ENCODE data around the genes CSNK2A3 and DKK3.

- PRO-cap, result no peak
- RAMPAGE, long total RNA, 5 experiments, result no peak in any of the 5 experiments
- RRBS, result no CpG with 5 or more reads among the region's 7 CpGs
These were observed 74.2 kb upstream of the ZBED5 start for GRCh38 chr11:10932050-10932556.

DNA sequence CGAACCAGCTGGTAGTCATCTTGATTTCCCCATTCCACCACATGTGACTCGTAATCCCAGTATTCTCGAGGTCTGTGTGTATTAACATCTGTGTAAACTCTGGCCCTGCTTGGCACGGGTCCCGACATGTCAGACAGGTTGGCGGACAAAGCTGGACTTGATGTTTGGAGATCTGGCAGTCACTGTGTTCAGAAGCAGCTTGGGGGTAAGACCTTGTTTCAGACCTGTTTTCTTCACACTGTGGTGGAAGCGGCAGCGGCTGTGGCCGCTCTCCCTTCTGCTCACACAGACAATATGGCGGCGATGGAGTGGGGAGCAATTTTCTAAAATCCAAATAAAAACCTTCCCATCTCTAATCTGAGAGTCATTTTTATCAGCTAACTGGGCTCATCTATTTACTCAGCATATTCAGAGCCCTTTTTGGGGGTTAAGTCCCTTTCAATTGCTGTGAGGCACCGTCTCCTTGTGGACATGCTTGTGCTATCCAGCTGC, at the start of gene CSNK2A3:
Gene CSNK2A3 (minus strand): TSS at position 259 of the 492 bp plus-strand sequence.
- PRO-cap, result no peak
- RAMPAGE, long total RNA, 5 experiments, result no peak in any of the 5 experiments
- RRBS, result no CpG with 5 or more reads among the region's 12 CpGs

- PRO-cap, result no peak
- RAMPAGE, long total RNA, 5 experiments, result no peak in any of the 5 experiments
- RRBS, result no CpG with 5 or more reads among the region's 17 CpGs
These were observed 54.3 kb upstream of the CSNK2A3 start for GRCh38 chr11:11406966-11408116.

GRCh38 chr11:11461383-11461931, 108.4 kb upstream of the CSNK2A3 start:
- PRO-cap, result no peak
- RAMPAGE, long total RNA, 5 experiments, result no peak in any of the 5 experiments
- RRBS, result no CpG with 5 or more reads among the region's 10 CpGs

GRCh38 chr11:11916798-11917790, 75.3 kb downstream of the USP47 start:
- PRO-cap, result no peak
- RAMPAGE, long total RNA, 5 experiments, result start-site peak on the plus strand in 1 of 5 experiments, at chr11:11917010-11917105 at its widest, 13 reads per replicate
- RRBS, result no CpG with 5 or more reads among the region's 3 CpGs

DNA sequence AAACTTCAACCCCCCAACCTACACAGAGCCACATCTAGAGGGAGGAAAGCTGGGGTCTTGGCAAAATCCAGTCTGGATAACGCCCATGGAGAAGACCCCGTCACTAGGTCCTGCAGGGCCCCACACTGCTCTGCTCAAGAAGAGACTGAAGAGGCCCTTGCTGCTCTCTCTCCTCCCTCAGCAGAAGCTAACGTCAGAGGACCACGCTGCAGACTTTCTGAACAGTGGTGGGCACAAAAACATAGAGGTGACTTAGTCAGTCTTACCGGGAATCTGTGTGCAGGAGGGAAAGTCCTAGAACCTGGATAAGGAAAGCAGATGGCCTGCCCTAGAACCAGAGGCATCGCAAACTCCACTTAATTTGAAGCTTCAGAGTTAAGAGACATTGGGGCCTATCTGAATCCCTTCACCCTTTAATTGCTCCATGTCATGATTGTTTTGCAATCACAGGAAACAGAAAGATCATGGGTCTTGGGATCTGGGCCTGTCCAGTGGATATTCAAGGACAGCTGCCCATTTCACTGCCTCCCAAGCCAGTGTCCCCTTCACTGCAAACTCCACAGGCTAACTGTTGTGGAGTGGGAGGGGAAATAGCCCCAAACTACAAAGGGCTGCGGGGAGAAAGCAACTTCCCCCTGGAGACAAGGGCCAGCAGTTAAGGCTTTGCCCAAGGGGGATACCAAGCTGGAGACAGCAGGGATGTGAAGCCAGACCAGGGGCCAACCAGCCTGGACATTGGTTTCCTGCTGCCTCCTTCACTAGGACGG, 1.7 kb downstream of the DKK3 start:
- PRO-cap, result bidirectional peak, plus-strand start at position 491 of the sequence, minus-strand start at position 358 of the sequence
- RAMPAGE, long total RNA, 5 experiments, result no peak in any of the 5 experiments
- RRBS, result no CpG with 5 or more reads among the region's 8 CpGs

DNA sequence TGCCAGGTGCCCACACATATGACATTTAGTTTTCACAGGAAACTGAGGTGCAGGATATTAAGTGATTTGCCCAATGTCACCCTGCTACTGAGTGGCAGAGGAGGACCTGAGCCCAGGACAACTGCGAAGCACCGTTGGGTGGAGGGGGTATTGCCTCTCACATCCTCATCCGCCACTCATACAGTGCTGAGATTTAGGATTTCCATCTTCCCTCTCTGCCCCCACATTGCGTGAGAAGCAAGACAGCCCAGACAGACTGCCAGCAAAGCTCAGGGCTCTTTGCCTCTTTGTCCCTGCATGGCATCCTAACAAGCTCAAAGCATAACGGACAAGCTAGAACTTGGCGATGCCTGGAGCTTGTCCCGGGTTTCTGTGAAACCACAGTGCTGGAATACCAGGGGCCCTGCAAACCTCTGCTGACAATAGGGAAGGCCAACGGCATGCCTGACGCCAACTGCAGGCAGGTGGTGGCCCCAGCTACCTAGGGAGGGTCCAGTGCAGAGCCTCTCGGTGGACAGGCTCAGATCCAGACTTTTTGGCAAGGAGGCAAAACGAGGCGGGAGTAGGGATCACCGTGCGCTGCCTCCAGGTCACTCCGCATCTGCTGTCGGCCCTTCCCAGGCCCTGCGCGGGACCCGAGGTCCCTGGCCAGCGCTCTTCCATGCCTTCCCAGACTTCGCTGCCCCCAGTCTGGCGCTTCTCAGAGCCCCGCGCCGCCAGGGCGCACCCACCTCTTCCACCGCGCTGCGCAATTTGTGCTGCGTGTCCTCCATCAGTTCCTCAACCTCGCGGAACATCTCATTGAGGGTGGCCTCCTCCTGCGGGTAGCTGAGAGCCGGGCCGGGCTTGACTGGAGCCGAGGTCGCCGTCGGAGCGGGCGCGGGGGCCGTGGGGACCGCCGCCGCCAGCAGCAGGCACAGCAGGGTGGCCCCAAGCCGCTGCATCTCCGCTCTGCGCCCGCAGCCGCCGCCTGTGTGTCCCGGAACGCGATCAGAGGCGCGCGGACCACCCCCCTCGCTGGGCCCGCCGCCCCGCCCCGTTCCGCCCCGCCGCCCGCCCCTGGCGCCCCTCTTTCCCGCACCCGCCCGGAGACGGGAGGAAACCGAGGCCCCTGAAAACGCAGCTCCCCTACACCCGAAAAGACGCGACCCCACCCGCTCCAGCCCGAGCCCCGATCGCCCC, at the start of gene DKK3:
Gene DKK3 (minus strand): TSS at position 988 of the 1,182 bp plus-strand sequence.
- PRO-cap, result bidirectional peak, plus-strand start at position 1,088 of the sequence, minus-strand start at position 988 of the sequence
- RAMPAGE, long total RNA, 5 experiments, result start-site peak on the minus strand in 4 of 5 experiments, centred at positions 952 to 971 of the sequence, 24 to 172 reads per replicate
- RRBS, result 6% methylated on average over 11 of the region's 81 CpGs

DNA sequence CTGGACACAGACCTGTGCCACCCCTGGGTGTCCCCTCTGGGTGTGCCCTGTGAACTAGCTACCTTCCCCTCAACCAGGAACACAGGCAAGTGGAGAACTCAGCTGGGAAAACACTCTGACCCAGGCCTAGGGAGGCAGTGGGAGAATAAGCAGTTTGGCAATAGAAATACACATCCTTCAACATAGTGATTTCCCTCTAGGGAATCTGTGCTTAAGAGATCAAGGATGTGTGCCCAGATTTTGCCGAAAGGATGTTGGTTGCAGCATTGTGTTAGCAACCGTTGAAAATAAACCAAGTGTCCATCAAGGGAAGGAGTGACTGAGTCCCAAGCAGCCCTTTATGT, 45.6 kb upstream of the DKK3 start:
- PRO-cap, result no peak
- RAMPAGE, long total RNA, 5 experiments, result no peak in any of the 5 experiments
- RRBS, result no CpG with 5 or more reads among the region's 2 CpGs

GRCh38 chr11:12069296-12069632, 41.1 kb upstream of the MICAL2 start:
- PRO-cap, result no peak
- RAMPAGE, long total RNA, 5 experiments, result no peak in any of the 5 experiments
- RRBS, result no CpG with 5 or more reads among the region's 9 CpGs

DNA sequence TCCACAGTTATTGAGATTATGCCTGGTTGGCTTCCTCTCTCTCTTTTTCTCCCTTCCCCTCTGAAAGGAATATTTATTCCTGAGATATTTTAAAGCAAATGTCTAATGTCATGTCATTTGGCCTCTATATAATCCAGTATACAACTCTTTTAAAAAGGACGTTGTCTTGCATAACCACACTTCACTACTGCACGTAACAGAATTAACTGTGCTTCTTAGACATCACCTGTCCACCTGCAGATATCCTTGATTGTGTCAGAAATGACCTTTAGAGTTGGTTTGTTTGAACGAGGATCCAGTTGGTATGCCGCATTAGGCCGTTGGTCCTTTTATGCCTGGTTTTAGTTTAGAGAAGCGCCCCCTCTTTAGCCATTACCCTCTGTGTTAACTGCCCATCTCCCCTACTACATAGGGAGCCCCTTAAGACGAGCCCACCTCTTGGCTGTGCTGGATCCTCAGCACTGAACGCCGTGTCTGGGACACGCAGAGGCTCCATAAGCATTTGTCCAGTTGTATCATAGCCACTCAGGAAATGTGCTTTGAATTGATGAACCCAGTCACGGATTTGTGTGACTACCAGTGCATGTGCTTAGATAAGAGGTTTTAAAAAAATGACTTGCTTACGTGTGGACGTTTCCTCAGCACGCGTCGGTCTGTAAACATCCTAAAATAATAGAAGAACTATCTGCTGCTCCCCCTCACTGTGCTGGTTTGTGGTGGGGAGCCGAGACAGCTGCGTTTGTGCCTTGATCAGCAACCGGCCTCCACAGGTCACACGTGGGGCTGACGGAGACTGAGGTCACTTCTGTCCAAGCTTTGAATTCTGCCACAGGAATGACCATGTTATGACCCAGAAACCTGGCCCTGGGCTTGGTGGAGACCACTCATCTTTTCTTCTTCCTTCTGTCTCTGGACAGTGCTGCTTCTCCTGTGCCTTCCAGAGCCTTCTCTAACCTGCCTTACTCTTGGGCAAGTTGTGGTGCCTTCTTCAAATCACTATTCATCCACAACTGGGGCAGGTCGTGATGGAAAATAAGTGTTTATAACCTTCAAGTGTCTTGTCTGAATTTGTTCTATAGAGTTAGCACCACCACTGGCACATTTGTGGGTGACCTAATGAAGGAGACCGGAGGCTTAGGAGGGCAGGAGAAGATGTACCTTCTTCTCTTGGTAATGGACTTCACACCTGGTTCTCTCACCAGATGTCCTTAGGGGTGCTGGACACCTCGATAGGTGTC, 4.2 kb downstream of the MICAL2 start:
- PRO-cap, result bidirectional peak, plus-strand start at position 701 of the sequence, minus-strand start at position 467 of the sequence
- RAMPAGE, long total RNA, 5 experiments, result no peak in any of the 5 experiments
- RRBS, result no CpG with 5 or more reads among the region's 24 CpGs

DNA sequence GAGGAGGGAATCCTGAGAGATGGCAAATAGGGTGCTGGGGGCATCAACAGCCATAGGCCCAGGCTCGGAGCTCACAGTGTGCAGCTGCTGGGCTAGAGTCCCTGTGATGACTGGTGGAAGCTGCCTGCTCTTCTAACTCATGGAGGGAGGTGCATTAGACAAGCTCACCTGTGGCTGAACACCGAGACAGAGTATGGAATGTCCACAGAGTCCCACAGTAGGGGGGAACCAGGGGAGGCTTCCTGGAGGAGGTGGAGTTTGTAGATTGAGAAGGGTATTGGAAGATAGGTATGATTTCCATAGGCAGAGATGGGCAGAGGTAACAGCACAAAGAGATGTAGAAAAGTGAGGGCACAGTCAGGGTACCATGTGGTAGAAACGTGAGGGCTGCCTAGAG, 9.9 kb downstream of the MICAL2 start:
- PRO-cap, result no peak
- RAMPAGE, long total RNA, 5 experiments, result start-site peak on the plus strand in 1 of 5 experiments, centred at position 227 of the sequence, 11 reads per replicate
- RRBS, result no CpG with 5 or more reads among the region's 3 CpGs

DNA sequence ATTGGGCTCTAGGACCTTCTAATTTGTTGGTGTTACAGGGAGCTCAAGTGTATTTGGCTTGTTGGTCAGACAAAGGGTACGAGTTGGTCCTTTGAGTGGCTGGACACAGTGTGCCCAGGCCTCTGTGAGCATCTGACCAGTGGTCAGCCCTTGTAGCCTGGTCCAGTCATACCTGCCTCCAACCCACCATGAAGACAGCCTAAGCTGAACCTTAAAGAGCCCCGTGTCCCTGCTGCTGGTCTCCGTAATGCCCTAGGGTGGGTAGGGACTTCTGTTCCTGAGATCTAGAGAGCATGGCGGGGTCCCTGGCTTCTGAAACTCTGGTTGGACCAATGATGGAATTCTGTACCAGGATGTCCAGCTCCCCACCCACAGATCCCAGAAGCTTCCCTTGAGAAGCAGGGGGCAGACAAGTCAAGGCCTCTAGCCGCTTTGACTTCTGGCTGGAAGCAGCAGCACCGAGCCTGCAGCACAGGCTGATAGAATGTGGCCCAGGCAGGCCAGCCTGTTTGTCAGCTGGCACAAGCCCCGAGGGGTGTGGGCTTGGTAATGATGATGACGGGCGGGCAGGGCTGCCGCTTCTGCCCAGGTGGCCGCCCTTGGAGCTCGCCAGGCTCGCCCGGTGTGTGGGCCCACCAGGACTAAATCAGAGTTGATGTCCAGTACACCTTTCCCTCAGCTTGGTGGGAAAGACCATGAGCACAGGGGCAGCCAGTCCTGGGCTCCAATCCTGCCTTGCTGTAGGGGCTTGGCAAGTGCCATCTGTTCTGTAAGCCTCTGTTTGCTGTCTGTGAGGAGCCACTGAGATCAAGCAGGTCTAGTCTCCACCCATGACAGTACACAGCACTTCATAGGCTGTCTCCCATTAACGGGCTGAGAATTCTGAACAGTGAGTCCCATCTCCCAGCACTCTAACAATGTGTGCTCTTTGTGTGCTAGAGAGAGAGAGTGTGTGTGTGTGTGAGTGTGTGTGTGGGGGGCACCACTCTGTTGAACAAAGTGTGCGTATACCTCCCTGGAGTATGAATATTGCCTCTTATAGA, 26.6 kb downstream of the MICAL2 start:
- PRO-cap, result no peak
- RAMPAGE, long total RNA, 5 experiments, result no peak in any of the 5 experiments
- RRBS, result no CpG with 5 or more reads among the region's 16 CpGs

DNA sequence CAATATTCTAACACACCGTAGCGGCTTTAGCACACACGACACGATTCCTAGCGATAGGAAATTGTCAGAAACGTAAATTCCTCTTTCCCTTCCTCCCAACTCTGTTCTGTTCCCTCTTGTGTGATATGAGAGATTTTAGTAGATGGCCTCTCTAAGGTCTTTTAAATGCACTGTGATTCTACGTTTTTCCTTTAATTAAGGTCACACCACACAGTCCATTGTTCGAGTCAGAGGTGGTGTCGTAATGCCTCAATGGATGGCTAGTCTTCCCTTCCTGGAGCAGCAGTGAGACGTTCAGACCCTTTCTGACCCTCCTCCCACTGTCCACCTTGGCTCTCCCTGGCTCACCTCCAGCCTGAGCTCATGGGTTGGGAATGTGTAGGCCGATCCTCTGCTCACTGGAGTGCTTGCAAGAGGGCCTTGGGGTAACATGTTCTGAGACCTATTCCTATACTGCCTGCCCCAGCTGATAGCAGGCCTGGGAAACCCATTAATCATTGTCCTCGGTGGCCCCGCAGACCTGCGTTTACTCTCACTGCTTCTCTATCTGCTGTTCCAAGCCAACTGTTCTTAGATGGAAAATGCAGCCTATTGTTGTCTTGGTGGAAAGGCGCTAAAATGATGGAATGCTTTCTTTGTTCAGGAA, 72.2 kb downstream of the MICAL2 start:
- PRO-cap, result no peak
- RAMPAGE, long total RNA, 5 experiments, result no peak in any of the 5 experiments
- RRBS, result no CpG with 5 or more reads among the region's 15 CpGs

DNA sequence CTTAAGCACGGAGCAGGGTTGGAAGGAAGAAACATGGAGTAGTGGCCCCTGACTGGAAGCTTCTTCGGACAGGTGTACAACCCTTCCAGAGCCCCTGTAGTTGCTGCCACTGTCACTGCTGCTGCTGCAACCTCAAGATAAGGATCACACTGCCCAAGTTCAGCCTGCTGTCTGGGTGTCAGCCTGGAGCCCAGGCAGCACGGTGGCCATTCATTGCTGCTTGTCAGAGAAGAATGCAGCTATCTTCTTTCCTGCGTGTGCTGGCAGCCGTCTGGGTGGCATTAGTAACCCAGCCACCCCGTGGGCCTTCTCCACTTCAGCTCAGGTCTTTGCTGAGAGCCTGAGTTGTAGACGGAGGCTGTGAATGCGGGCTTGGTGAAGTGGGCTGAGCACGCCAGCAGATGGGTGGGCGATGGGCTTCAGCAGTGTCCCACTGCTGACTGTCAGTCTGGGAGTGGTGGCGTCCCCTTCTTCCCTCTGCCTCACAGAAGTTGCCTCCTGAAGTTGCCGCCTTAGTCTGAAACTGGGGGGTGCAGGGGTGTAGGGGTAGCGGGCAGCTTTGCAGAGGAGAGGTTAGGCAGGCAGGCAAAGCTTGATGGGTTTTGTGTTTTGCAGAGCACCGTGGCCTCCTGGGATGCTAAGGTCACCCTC, 106.8 kb downstream of the MICAL2 start:
- PRO-cap, result no peak
- RAMPAGE, long total RNA, 5 experiments, result no peak in any of the 5 experiments
- RRBS, result no CpG with 5 or more reads among the region's 14 CpGs

- PRO-cap, result no peak
- RAMPAGE, long total RNA, 5 experiments, result start-site peak on the plus strand in 1 of 5 experiments, at chr11:12241987-12242377 at its widest, 8 reads per replicate
- RRBS, result 51% methylated on average over 2 of the region's 18 CpGs
These were observed 131.9 kb downstream of the MICAL2 start for GRCh38 chr11:12242038-12242976.

- PRO-cap, result no peak
- RAMPAGE, long total RNA, 5 experiments, result no peak in any of the 5 experiments
- RRBS, result no CpG with 5 or more reads among the region's 9 CpGs
These were observed 108.3 kb upstream of the PARVA start for GRCh38 chr11:12268950-12269533.

DNA sequence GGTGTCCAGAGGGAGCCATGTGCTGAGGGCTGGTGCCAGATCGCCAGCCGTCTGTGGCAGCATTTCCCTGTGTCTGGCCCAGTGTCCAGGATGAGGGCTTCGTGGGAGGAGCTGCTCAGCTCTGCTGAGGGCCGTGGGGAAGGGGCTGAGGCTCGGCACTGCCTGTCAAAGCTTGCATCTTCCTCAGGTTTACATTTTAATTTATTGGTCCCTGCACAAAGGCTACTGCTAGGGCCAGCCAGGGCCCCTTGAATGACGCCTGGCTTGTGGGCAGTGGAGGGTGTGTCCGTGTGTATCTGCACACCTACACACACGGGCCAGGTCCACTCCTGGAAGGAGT, 107.9 kb upstream of the PARVA start:
- PRO-cap, result unidirectional peak, plus-strand start at position 336 of the sequence
- RAMPAGE, long total RNA, 5 experiments, result no peak in any of the 5 experiments
- RRBS, result no CpG with 5 or more reads among the region's 8 CpGs

- PRO-cap, result no peak
- RAMPAGE, long total RNA, 5 experiments, result start-site peak on the plus strand in 1 of 5 experiments, at chr11:12274881-12275341 at its widest, 9 reads per replicate
- RRBS, result no CpG with 5 or more reads among the region's 21 CpGs
These were observed 102.6 kb upstream of the PARVA start for GRCh38 chr11:12274386-12275629.

DNA sequence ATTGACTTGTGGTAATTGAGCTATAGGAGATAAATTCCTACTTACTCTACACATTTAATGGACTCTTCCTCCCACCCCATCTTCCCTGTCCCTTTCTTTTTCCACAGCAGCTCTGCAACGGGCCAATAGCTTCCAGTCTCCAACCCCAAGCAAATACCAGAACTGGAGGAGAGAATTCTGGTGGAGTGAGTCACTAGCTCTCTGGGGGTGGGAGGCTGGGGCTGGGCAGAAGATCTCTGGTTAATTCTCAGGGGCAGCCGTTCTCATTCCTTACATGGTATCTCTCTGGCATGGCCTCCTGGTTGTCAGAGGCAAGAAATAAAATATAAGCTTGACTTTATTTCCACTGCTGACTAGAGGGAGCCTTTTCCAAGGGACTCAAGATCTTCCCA, 90.4 kb upstream of the PARVA start:
- PRO-cap, result no peak
- RAMPAGE, long total RNA, 5 experiments, result no peak in any of the 5 experiments
- RRBS, result no CpG with 5 or more reads among the region's 2 CpGs

- PRO-cap, result no peak
- RAMPAGE, long total RNA, 5 experiments, result no peak in any of the 5 experiments
- RRBS, result no CpG with 5 or more reads among the region's 6 CpGs
These were observed 56.1 kb upstream of the PARVA start for GRCh38 chr11:12321247-12321744.

All from stomach (tissue), 7 donors.